Tibial artery (tissue), 1 donor: ENCODE results near the gene TRIL.

GRCh38 chr7:27187144-27187786 lies 2.2 kb upstream of the HOXA11 start:
- PRO-cap, result no peak

DNA sequence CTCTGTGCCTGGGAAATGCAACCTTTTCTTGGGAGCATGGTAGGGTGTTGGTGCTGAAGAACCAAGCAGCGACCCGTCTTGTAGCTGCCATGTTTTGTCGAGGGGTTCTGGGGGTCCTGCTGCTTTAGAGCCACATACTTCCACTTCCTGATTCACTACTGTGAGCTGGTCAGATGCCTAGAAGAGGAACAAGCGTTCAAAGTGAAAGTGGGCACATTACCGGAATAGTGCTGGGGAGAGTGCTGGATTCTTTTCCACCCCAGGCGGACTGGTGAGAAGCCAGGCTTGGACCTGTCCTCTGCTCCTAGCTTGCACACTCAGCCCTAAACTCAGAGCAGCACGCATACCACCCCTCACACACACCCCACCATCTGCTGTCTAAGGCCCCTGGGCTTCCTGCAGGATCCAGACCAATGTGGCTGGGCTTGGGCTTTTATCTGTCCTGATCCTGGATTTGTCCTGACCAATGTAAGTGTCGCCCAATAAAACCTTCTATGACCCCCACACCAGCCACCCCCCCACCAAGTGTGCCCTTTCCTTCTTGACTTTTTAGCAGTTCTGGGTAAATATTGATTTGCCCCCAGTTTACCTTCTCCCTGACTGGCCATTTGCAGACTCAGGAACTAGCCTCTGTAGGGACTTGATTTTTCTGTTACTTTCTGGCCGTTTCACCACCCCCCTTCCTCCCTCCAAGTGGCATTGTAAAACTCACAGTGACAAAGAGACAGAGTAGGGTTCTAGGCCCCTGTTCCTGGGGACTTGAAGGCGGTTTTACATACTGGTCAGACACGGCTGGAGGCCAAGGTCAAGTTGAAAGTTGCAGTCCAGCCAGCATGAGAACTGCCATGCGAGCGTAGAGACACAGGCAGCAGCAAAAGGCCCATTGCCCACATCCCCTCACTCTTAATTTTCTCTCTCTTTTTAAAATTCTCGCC lies 1.7 kb upstream of the HOXA13 start:
- PRO-cap, result no peak

- PRO-cap, result unidirectional peak, minus-strand start at chr7:27364605
These were observed 121.7 kb downstream of the EVX1 start for GRCh38 chr7:27364164-27364867.

GRCh38 chr7:27779493-27780209 lies 39.7 kb downstream of the TAX1BP1 start:
- PRO-cap, result no peak

DNA sequence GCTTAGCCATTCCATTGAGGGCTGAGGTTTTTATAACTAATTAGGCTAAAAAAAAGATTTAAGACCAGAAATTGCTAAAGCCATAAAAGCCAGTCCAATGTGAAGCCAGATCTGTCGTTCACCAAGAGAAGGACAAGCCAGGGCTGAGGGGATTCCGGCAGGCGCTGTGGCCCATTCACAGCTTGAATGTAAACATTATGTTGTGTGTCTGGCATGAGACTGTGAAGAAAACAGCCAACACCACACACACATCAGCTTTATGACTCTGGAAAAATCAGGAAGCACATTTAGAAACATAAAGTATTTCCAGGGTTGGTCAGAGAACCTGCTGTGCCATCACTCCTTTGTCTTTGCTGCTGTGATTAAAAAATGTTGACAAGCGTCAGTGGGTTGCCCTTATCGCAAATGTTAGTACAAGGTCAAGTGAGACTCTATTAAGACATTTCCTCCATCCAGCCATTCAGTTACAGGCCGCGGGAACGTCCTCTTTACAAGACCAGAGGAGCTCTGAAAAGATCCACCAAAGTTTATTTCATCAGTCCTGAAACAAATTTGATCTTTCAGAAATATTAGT lies 95.4 kb downstream of the TAX1BP1 start:
- PRO-cap, result no peak

GRCh38 chr7:28082942-28083381 lies 97.6 kb downstream of the JAZF1 start:
- PRO-cap, result no peak

DNA sequence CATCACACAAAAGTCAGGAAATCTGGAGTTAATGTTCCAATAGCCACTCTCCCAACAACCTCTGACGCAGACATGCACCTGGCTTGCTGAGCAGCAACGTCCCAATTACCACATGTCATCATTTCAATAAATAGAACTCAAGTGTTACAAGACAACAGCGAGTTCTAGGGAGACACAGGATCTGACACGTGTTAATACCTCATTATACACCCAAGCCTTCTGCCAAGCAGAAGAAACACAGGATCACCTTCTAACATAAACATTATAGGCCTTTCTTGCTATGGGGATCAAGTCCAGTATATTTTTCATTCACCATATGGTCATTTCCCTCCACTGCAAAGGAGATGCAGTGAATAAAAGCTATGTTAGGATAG lies 74.3 kb downstream of the JAZF1 start:
- PRO-cap, result no peak

DNA sequence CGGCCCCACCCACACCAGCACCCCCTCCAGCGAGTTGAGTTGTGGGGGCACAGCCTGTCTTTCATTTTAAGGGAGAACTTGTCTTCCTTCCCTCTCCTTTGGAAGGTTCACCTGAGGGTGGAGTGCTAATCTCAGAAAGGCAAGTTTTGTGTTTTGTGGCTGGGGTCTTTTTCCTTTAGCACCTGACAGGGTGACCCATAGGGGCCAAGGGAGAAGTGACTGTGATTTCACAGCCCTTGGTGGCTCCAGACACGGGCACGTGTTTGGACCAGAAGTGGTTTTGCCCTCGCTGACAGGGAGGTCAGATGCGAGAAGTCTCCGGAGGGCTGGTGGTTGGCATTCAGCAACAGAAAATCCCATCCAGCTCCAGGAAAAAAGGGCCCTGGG lies 272.8 kb downstream of the CREB5 start:
- PRO-cap, result no peak

DNA sequence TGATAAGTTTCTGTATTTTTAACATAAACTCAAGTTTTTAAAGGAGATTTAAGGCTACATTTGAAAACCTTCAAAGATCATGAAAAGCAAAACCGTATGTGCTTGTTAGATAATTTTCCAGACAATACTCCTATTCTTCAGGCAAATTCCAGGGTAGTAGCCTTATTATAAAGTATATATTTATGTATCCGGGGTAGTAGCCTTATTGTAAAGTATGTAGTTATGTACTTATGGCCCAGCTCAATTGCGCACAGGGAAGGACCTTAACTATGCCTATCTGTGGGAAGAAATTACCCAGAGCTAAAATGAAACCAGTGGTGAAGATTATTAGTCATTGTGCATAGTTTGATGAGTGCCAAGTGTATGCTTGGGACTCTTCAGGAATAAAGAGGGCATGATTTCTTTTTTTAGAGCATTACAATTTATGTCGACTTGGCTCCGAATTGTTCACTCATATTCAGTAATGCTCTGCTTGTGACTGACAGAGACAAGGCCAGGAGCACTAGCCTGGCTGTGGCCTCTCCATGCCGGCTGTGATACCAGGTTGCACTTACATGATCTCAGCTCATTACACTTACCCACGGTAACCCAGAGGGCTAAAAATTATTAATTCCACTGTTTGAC lies 269.6 kb downstream of the TRIL start:
- PRO-cap, result no peak

GRCh38 chr7:28955479-28956077 lies 2.6 kb downstream of the TRIL start:
- PRO-cap, result no peak

GRCh38 chr7:28957817-28958815 lies at the start of gene TRIL:
TRIL (minus strand) TSS chr7:28958330.
- PRO-cap, result no peak

- PRO-cap, result no peak
These were observed 10.4 kb downstream of the CPVL start for GRCh38 chr7:29136019-29136243.

DNA sequence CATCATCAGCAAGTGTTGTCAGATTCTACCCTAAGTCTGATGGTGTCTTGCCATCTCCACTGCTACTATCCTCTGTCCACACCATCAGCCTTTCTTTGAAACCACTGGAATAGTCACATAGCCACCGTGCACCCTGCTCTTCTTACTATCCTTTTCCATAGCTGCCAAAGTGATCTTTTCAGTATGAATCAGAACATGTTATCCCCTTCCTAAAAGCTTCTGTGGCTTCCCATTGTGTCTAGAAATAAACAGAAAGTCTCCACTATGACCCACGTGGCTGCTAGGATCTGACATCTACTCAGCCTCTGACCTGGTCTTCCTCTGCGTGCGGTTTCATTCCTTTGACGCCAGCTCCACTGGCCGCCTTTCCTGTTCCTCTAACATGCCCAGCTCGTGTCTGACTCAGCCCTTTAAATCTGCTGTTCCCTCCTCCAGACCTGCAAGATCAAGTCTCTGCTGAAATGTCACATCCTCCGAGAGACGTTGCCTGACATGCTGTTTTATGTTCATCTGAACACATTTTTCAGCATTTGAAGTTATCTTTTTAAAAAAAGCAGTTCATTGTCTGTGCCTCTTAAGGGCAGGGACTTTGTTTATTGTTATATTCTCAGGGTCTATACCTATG lies 16.4 kb upstream of the CHN2 start:
- PRO-cap, result no peak

- PRO-cap, result no peak
These were observed 1.7 kb downstream of the CHN2 start for GRCh38 chr7:29196001-29196888.

DNA sequence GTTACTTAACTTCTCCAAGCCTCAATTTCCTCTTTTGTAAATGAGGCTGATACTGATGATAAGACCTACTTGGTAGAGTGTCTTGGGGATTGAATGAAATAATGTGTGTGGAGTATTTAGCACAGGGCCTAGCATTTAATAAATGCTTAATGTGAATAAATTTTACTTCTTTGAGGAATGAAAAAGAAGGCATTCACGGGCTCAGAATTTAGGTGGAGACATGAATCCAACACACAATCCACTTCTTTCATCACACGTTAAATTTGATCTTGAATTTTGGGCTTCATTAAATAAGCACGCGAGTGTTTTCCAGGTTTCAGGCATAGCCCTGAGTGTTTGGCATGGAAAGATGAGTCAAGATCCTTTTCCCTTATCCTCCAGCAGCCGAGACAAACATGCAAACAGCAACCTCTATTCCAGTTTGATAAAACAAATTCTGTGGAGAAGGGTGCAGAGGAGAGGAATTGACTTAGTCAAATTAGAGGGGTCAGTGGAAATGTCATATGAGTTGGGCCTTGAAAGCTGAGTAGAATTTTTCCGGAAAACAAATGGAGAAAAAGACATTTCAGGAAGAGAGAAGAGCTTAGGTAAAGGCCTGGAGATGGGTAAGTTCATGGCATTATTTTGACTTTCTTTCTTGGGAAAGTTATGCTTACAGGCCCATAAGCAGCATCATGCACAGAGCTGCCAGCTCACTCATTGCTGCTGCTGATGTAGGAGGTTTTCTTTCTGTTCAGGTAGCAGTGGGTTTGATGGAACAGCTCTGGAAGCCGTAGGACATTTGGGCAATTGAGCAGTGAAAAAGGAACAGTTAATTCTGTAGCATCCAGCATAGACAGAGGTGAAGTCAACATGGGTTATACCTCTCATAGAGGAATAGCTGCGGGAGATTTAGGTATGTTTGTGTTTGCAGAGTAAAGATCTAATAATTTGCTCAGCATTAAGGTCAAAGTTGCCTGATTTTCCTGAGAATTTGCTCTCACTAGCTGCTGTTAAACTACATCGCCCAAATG lies 3.1 kb downstream of the CHN2 start:
- PRO-cap, result no peak

GRCh38 chr7:29246529-29247315 lies 52.1 kb downstream of the CHN2 start:
- PRO-cap, result no peak

- PRO-cap, result no peak
These were observed 79.5 kb downstream of the CHN2 start for GRCh38 chr7:29274018-29274592.

DNA sequence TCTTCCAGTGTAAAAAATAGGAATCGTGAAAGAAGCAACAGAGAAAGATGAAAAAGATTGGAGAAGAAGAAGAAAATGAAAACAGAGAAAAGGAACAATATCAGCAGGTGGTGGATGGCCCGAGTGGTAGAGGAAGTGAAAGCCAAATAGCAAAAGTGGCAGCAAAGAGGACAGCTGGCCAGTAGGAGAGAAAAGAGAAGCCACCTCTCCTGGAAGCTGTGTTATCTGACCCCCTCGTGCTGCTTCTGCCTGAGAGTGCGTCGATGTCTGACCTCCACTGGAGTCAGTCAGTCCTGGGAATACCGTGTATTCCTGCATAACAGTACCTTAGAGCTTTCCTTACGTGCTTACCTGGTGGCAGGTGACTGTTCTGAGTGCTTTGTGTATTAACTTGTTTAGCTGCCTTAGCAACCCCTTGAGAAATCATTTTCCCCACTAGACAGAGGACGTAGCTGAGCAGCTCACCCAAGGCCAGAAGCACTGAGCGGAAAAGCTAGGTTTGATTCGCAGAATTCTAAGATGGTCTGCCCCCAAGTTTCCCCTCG lies 88.3 kb downstream of the CHN2 start:
- PRO-cap, result no peak

- PRO-cap, result no peak
These were observed 94.0 kb downstream of the CHN2 start for GRCh38 chr7:29288418-29289128.

DNA sequence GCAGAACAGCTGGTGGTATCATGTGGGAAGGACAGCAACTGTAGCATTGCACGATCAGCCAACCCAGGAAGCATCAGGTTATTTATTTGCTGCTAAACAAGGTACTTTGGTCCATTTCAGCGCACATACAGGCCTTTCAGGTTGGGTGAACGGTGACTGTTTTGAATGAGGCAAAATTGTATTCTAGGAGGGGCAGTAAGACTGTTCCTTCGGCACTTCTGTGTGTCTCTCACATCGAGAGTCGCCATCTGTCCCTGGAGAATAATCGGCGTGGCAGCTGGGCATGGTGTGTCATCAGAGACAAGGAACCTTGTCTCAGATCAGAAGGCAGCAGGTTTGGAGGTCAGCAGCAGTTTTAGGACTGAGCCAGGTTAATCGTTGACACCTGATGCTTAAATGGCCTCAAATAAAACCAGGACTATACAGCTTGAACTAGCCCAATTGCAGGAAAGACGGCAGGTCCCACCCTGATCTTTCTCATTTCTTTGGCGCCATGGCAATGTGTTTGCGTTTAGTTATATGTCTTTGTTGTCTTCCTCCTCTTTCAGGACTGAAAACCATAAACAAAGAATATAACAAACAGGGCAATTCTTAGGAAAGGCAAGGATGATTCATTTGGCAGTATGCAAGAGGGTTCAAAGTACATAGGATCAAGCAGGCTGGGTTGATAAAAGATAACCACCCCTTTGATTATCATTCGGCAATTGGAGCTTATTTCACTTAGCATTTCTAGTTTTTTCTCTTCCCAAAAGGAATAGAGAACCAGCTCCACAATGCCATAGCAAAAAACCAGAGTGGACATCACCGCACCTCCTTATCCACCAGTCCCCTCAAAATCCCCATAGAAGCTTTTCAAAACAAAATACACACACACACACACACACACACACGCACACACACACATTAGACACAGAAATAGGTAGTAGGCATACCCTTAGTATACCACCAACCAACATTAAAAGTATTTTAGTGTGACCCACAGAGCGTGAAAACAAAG lies 91.9 kb upstream of the PRR15 start:
- PRO-cap, result no peak